ENCODE measurements around the genes TCTE1, AARS2, RUNX2 and PLA2G7.

GRCh38 chr6:44297522-44298457, at the start of gene TCTE1:
TSS of gene TCTE1 (minus strand) at chr6:44297698.
- PRO-cap, 2 experiments = no peak in any of the 2 experiments
- RAMPAGE, long total RNA, 5 experiments = no peak in any of the 5 experiments

DNA sequence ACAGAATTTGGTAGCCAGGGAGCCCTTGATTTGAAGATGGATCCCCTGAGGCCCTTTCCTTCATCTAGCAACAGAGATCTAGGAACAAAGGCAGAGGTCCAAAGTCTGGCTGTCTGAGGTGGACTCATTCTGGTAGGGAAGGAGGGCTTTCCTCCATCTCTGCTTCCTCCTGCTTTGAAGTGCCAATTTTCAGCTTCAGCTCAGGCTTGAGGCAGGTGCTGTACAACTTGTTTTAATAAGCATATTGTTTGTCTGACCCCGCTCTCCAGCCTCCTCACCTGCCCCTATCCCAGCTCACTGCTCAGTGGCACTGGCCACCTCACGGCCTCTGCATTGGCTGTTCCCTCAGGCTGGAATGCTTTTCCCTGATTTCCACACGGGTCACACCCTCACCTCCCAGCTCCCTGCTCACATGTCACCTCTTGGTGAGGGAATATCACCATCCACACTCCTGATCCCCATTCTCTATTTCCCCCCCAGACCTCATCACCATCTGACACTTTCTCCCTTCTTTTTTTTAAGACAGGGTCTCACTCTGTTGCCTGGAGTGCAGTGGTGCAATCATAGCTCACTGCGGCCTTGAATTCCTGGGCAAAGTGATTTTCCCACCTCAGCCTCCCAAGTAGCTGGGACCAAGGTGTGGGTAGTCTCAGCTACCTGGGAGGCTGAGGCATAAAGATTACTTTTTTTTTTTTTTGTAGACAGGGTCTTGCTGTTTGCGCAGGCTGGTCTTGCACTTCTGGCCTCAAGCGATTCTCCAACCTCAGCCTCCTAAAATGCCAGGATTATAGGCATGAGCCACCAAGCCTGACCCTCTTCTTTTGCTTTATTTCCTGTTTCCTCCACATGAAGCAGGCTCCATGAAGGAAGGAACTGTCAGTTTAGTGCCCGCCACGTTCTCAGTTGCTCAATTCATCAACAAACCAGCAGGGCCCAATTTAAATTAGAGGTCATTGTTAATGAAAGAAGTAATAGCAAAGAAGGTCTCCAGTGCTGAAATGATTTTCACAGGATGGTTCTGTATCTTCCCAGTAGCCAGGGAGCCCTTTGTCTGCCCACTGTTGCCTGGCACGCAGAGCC, 1.6 kb upstream of the TCTE1 start:
- PRO-cap, 2 experiments = no peak in any of the 2 experiments
- RAMPAGE, long total RNA, 5 experiments = no peak in any of the 5 experiments

DNA sequence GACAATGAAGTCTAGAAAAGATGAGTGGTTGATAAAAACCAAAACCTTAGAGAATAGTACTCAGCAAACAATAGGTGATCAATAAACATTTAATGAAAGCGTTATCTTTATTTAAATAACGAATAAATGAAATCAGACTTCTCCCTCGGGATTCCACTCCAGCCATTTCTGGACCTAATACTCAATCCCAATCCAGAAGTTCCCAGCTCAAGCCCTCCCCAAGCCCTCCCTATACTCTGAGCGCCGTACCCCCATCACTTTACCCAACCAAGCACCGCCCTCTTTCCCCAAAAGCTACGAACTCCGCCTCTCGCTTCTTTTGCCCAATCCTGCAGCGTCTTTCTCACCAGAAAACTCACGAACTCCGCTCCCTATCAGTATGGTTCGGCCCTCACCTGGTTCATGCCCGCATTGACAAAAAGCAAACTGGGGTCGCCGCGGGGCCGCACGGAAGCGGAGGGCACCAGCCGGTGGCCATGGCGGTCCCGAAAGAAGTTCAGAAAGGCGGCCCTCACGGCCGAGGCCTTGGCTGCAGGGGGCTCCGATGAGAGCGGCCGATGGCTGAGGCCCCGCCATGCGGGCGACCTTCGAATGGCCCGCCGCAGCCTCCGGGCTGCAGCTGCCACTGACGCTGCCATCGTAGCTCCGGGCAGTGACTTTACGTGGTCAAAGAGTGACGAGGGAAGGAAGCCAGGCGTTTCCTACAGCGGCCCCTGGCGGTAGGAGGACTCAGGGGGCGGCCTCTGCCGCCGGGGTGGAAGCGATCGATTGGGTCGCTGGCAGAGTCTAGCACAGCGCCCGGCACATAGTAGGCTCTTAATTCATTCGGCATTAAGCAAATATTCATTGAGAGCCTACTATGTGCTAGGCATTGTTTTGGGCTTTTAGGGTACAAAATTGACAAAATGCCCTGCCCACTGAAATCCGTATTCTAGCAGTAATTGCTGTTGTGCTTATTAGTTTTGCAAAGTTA, at the start of gene AARS2:
AARS2 (minus strand) TSS at position 662 of the 973 bp plus-strand sequence.
- PRO-cap, 2 experiments = peak in 2 of 2 experiments; most common minus-strand start position 627 of the sequence (in 2)
- RAMPAGE, long total RNA, 5 experiments = start-site peak on the minus strand in 3 of 5 experiments, centred at positions 650 to 651 of the sequence, 89 to 159 reads per replicate

GRCh38 chr6:44396275-44396474, 8.7 kb downstream of the CDC5L start:
- PRO-cap, 2 experiments = no peak in any of the 2 experiments
- RAMPAGE, long total RNA, 5 experiments = no peak in any of the 5 experiments

DNA sequence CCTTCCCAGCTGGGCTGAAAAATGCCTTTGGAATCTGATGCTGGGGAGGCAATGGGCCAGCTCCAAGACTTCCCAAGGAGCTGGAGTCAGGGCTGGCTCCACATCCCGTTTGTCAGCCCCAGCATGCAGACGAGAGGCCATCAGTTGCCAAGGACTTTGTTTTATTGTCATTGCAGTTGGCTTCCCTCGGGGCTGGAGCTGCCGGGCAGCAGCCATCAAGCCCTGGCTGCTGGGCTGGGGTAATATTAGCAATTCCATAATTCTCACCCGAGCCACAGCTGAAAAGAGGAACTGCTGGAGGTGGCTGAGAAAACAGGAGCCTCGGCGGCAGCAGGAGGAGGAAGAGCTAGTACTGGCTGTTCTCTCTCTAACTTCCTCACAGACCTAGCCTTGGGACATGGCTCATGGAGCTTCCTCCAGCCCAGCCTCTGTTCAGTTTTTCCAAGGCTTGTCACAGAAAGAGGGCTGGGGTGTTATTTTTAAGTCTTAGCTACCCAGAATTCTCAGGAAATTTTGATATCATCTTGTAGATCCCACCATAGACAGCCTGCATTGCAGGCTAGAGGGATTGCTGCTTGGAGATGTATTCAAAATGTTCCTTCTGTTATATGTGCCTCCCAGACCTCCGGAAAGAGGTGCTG, 182.6 kb downstream of the CDC5L start:
- PRO-cap, 2 experiments = no peak in any of the 2 experiments
- RAMPAGE, long total RNA, 5 experiments = no peak in any of the 5 experiments

DNA sequence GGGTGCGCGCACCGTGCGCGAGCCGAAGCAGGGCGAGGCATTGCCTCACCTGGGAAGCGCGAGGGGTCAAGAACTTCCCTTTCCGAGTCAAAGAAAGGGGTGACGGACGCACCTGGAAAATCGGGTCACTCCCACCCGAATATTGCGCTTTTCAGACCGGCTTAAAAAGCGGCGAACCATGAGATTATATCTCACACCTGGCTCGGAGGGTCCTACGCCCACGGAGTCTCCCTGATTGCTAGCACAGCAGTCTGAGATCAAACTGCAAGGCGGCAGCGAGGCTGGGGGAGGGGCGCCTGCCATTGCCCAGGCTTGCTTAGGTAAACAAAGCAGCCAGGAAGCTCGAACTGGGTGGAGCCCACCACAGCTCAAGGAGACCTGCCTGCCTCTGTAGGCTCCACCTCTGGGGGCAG, 151.9 kb upstream of the RUNX2 start:
- PRO-cap, 2 experiments = no peak in any of the 2 experiments
- RAMPAGE, long total RNA, 5 experiments = no peak in any of the 5 experiments

DNA sequence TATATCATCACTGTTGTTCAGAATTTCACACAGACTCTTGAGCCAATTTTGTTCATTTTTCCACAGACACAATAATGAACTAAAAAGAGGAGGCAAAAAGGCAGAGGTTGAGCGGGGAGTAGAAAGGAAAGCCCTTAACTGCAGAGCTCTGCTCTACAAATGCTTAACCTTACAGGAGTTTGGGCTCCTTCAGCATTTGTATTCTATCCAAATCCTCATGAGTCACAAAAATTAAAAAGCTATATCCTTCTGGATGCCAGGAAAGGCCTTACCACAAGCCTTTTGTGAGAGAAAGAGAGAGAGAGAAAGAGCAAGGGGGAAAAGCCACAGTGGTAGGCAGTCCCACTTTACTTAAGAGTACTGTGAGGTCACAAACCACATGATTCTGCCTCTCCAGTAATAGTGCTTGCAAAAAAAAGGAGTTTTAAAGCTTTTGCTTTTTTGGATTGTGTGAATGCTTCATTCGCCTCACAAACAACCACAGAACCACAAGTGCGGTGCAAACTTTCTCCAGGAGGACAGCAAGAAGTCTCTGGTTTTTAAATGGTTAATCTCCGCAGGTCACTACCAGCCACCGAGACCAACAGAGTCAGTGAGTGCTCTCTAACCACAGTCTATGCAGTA, at the start of gene RUNX2:
RUNX2 (plus strand) TSS at position 462 of the 624 bp plus-strand sequence.
- PRO-cap, 2 experiments = peak in 1 of 2 experiments; most common plus-strand start position 462 of the sequence (in 1); most common minus-strand start position 326 of the sequence (in 1)
- RAMPAGE, long total RNA, 5 experiments = start-site peak on the plus strand in 1 of 5 experiments, centred at position 424 of the sequence, 9 reads per replicate

DNA sequence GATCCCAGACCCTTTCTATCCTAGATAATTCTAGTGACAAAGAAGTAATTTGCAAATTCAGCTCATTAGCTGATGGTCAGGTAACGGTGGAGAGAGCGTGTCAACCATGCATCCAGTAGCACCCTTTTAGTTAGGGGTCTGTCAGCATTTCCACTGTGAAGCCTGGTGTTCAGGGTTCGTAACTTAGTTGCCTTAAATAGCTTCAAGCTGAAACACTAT, 48.5 kb upstream of the SUPT3H start:
- PRO-cap, 2 experiments = no peak in any of the 2 experiments
- RAMPAGE, long total RNA, 5 experiments = no peak in any of the 5 experiments

DNA sequence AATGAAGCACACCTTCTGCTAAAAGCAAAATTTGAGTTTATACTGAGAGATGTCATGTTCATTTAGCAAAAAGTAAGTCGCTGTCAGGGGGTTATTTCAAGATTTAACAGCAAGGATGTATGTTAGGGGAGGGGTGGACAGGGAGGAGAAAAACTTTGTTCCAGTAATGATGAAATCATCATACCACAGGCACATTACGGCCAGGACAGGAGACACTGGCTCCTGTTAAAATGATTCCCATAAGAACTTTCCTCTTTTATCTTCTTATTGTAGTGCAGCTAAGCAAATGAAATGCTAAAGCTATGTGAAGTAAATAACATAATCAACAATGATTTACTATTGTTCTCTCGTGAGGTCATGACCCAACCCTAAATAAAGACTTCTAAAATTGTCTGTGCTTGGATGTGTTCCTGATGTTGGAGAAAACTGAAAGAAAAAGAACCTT, 59.5 kb upstream of the SUPT3H start:
- PRO-cap, 2 experiments = no peak in any of the 2 experiments
- RAMPAGE, long total RNA, 5 experiments = no peak in any of the 5 experiments

DNA sequence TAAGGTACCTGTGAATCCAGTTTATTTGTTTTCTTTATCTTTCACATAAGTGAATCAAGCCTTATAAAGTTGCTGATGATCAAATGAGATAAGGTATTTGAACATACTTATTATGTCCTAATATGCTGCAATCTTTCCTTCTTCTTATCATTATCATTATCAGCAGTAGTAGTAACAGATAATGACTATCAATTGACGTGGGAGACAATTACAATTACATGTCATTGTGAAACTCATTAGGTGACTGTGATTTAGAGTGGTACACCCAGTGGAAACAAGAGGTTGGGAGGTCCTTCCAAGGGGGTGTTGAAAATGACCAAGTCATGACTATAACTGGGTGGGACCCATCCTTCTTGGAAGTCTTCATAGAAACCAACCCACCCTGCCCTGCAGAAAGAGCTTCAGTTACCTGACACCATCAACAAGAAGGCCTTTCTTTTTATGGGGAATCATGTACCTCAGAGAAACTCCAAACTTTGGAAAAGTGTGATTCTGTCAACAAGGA, 2.8 kb downstream of the CLIC5 start:
- PRO-cap, 2 experiments = no peak in any of the 2 experiments
- RAMPAGE, long total RNA, 5 experiments = no peak in any of the 5 experiments

- PRO-cap, 2 experiments = no peak in any of the 2 experiments
- RAMPAGE, long total RNA, 5 experiments = no peak in any of the 5 experiments
These were observed 36.8 kb upstream of the CLIC5 start for GRCh38 chr6:46052342-46053033.

DNA sequence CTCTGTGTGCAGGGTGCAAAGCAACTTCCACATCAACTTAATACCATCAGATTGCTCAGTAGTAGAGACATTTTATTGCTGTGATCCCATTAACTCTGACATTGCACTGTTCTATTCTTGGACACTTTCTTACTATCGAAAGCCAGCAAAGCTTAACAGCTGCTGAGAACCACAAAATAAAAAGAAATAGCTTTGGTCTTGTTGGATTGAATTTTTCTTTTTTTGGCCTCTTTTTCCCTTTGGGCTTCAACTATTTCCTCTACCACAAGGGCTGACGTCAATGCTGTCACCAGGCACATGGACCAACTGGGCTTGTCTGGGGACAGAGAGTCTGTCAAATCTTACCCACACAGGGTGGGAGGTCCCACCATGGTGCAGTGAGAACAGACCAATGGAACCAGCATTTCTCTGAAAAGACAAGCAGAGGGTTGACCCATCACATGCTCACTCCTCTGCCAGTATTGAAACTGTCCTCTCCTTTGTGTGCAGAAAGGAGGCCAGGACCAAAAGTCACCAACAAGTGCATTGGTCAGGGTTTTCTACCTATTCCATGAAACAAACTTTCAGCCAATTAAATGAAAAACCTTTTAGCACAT, 63.5 kb upstream of the ENPP5 start:
- PRO-cap, 2 experiments = peak in 1 of 2 experiments; most common plus-strand start position 352 of the sequence (in 1); most common minus-strand start position 108 of the sequence (in 1)
- RAMPAGE, long total RNA, 5 experiments = no peak in any of the 5 experiments

DNA sequence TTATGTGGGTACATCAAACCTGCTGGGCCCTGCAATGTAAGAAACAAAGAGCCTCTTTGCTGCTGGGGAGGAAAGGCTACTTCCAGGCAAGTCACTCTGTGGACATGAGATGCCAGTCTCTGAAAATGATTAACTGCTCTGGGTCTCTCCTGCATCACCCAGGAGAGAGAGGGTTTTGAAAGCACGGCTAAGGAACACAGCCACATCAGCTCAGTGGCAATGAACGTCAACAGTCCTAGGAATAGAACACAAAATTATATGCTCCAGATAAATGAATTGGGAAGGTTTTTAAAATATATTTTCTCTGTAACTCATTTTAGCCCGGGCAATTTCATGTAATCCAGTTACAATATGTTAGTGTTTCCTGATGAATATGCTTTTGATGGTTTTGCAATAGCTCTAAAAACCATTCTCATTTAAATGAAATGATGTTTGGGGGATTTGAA, 112.0 kb downstream of the RCAN2 start:
- PRO-cap, 2 experiments = no peak in any of the 2 experiments
- RAMPAGE, long total RNA, 5 experiments = no peak in any of the 5 experiments

DNA sequence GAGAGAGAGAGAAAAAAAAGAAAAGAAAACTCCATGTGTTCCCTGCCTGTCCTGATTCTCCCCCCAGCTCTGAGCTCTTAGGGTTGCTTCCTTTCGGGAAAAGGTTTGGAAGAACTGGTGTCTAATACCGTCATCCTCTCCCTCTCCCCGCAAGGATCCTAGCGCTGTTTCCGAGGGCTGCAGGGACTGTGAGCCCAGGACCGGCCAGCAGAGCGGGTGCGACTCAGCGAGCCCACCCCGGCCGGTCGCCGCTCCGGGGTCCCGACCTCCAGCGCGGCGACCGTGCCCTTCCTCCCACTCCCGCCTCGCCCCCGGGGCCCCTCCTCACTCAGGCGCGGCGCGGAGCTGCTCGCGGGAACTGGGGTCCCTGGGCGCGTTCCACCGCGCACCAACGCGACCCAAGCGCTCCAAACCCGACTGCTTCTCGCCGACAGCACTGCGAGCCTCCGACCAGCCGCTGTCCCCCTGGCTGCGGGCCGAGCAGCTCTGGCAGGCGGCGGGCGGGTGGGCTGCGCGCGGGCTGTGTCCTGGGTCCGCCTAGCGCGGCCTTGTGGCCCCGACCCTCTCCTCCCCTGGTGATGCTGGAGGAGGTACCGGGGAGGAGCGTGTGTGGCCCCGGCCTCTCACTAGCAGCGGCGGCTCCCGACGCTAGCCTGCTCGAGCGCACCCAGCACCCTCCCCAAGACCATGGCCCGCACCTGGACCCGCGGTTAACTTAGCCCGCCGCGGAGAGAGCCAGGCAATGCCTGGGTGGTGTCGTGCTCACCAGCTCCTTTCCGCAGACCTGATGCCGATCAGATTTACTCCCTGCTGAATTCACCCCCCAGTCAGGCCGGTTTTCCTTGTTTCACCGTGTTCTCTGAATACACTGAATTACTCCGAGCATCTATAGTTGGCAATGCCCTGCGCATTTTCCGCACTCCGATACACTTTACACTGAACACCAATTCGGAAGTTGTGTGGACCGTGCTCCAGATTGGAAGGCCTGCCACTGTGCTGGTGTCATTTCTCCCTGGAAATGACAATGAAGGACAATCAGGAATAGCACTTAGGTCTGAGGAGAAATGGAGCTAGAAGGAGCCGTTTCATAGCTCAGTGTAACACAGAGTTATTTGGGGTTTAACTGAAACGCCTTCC, at the start of gene PLA2G7:
PLA2G7 (minus strand) TSS at position 524 of the 1,137 bp plus-strand sequence.
- PRO-cap, 2 experiments = peak in 2 of 2 experiments; most common plus-strand start position 626 of the sequence (in 2); most common minus-strand start position 71 of the sequence (in 1)
- RAMPAGE, long total RNA, 5 experiments = start-site peak on the minus strand in 1 of 5 experiments, centred at position 532 of the sequence, 99 reads per replicate

DNA sequence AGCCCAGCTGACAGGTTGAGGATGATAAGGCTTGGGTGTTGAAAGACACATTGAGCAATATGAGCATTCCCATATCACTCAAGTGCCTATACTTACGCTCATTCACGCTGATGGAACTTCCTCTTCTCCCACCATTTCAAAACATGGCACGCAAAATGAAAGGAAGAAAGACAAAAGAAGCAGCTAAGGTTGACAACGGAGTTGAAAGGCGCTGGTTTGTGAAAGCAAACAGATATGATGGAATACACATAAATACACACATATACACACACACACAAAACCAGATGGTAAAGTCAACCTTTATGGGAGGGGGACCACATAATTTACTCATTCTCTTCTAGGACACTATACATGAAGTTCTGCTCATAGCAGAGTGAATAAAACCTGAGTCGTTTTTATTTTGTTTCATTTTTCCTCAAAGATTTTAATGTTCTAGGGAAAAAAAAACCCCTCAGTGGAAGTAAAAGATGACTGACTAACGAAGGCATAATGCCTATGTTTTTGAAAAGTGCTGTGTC, 22.0 kb upstream of the MEP1A start:
- PRO-cap, 2 experiments = no peak in any of the 2 experiments
- RAMPAGE, long total RNA, 5 experiments = no peak in any of the 5 experiments

DNA sequence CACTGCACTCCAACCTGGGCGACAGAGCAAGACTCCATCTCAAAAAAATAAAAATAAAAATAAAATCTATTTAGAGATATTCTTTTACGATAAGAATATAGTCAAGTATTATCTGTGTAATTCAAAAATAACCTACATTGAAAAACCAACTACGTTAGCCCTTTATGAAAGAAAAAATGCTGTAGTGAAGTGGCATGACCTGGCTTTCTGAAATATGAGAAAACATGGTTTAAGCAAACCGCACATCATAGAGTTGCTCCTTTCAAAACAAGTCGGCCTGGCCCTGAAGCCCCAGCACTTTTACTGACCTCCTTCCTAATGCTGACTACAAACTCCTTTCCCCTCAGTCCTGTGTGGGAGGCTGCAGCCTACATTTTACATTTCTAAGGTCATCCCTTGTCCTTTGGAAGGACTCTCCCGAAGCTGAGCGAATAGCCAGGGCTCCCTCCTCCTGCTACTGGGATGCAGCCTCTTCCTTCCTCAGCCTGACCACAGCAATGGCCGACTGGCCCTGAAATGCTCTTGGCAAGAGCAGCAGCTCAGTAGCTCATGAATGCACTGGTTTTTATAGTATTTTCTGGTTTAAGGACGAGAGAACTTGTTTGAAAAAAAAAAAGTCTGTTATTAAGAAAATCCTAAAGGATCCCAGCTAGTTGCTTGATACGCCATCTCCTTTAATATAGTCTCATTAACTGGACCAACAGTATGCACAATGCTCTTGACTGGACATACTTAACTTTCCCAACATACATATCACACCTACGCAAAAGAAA, 730 bp downstream of the ADGRF5 start:
- PRO-cap, 2 experiments = peak in 1 of 2 experiments; most common plus-strand start position 265 of the sequence (in 1)
- RAMPAGE, long total RNA, 5 experiments = no peak in any of the 5 experiments

DNA sequence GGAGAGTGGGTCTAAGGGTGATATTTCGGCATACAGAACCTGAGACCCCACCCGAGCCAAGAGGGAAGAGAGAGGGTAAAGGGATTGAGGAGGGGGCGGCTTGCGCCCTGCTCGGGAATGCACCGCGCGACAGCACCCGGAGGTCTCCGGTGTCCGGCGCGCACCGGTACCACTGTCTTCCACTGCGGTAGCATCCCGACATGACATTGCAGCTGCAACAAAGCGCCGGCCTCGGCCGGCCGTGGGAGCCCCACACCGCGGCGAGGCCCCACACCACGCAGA, 1.0 kb downstream of the TNFRSF21 start:
- PRO-cap, 2 experiments = peak in 1 of 2 experiments; most common plus-strand start position 175 of the sequence (in 1)
- RAMPAGE, long total RNA, 5 experiments = no peak in any of the 5 experiments

- PRO-cap, 2 experiments = no peak in any of the 2 experiments
- RAMPAGE, long total RNA, 5 experiments = no peak in any of the 5 experiments
These were observed 76.9 kb downstream of the CD2AP start for GRCh38 chr6:47554460-47554996.

- PRO-cap, 2 experiments = no peak in any of the 2 experiments
- RAMPAGE, long total RNA, 5 experiments = no peak in any of the 5 experiments
These were observed 994 bp downstream of the C6orf141 start for GRCh38 chr6:49551210-49552114.

- PRO-cap, 2 experiments = no peak in any of the 2 experiments
- RAMPAGE, long total RNA, 5 experiments = no peak in any of the 5 experiments
These were observed 621 bp downstream of the RHAG start for GRCh38 chr6:49635777-49636659.